SJSA1 (cell line): Measurements from ENCODE around the gene ATPAF1.

DNA sequence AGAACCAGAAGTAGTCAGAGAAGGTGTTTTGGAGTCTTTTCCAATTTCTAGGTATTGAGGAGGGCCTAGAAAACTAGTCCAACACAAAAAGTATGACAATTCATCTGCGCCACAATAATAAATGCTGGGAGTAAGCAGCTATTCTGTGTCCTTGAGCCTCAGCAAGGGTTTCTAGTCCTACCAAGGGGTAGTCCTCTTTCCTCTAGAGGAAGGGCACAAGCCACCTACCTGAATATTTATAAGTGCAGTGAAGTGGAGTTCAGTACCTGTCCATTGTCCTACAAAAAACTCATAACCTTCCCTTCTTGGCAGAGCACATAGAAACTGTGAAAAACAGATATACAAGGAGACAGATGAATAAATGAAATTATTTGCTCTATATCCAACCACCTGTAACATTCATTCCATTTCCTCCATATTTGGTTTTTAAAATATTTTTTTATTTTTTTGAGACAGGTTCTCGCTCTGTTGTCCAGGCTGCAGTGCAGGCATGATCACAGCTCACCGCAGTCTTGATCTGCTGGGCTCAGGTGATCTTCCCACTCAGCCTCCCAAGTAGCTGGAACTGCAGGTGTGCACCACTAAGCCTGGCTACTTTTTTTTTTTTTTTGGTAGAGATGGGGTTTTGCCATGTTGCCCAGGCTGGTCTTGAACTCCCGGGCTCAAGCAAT is 23.1 kb downstream of the ATPAF1 start:
- RAMPAGE, long total RNA, result no peak

GRCh38 chr1:46667723-46668848 is at the start of gene ATPAF1:
ATPAF1 (minus strand) TSS chr1:46668364.
- RAMPAGE, long total RNA, result no peak

- RAMPAGE, long total RNA, result no peak
Observed at GRCh38 chr1:46719558-46720299, 815 bp upstream of the EFCAB14 start.

DNA sequence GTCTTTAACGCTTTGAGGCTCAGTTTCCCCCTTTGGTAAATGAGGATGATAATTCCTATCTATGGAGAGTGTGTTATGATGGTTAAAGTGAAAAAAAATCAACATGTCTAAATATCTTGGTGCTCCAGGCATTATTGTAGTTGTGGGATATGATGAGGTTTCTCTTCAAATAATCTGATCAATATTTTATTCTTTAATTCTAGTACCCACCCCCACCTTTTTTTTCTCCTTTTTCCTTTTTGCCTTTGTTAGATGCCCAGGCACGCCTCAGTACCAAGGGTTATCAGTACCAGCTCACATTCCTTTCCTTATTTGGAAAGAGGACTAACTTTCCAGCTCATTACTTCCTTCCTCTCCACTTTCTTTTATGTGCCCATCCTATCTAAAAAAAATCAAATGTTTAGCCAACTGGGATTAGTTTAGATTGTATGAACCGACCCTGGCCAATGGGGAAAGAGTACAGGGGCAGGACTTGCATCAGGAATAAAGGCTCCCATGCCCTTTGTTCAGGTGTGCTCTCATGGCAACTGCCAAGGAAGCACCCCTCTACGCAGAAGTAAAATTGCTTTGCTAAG is 35.7 kb upstream of the EFCAB14 start:
- RAMPAGE, long total RNA, result no peak

- RAMPAGE, long total RNA, result no peak
Observed at GRCh38 chr1:46799779-46800287, 987 bp downstream of the CYP4B1 start.

DNA sequence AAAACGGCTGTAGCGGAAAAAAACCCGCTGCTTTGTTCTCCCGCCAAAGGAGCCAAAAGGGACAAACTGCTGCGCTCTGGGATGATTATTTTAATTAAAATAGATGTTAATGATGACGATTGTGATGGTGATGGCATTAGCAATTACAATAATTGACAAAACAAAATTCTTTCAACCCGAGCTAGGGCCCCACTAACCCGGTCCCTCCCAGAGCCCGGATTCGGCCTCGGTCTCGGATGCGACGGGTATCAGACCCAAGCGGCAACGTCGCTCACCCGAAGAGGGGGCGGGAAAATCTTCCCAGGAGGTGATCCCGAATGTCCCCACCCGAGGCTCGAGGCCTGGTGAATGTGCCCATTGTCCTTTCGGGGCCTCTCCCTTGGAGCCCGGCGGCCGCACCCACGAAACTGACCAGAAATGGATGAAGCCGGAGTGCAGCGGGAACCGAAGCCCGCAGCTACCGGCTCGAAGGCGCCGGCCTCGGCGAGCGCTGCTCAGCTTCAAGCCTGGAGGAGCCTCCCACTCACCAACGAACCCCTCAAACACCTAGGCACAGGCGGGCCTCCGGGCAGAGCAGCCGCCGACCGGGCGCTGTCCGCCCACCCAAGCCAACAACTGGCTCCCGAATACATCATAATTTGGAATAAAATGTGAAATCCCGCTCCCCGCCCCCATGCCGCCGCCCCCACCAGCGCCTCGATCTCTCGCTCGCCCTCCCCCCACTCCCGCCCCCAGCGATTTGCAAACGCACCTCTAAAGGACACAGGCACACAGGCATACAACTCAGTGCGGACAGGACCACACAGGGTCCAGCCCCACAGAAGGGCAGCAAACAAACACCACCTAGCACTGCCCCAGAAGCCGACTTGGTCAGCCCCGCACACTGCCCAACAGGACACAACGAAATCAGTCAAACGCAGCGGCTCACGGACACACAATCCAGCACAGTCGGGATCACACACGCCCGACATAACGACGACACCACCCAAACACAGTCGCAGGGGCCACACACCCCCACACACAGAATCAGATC is 1.1 kb downstream of the TAL1 start:
- RAMPAGE, long total RNA, result no peak

DNA sequence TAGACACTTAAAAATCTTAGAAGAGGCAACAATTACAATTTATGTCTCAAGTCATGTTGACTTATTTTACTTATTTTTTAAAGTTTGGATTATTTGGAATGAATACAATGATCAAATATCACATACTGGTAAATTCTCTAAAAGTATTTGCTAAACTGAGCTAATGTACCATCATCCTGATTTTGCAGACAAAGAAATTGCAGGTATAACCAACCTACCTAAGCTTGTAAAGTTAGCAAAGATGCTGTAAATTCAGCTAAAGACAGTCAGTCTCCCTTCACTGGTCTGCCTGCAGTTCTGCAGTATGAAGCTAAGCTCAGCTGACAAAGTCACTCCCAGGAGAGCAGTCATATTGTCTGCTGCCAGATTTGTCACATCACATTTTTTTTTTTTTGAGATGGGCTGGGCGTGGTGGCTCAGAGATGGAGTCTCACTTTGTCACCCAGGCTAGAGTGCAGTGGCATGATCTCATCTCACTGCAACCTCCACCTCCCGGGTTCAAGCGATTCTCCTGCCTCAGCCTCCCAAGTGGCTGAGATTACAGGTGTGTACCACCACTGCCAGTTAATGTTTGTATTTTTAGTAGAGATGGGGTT is 8.9 kb upstream of the CMPK1 start:
- RAMPAGE, long total RNA, result no peak

- RAMPAGE, long total RNA, result no peak
Observed at GRCh38 chr1:47438878-47439495, 1.1 kb downstream of the FOXD2 start.

DNA sequence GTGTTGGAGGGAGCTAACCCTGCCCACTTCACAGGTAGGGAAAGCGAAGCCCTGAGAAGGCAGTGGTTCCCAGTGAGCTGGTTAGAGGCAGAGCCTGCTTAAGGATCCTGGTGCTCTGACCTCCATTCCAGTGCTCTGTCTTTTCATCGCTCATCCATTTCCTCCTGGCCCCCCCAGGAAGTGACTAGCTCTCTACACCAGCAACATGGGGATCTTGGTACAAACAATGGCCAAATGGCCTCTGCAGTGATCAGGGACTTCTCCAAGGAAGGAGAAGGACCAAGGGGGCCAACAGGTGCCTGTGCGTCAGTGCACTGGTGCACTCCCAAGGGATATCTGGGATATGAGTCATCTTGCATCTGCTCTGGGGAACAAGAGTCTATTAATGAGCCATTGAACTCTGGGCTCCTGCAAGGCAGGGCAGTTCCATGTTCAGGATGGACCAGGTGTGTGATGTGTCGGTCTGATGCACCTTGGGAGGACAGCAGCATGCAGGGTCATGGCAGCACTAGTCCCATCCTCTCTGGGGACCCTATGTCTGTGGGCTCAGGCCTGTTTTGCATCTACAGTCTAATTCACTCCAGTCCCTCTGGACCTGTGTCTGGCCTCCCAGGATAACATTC is 125.4 kb downstream of the TRABD2B start:
- RAMPAGE, long total RNA, result no peak

DNA sequence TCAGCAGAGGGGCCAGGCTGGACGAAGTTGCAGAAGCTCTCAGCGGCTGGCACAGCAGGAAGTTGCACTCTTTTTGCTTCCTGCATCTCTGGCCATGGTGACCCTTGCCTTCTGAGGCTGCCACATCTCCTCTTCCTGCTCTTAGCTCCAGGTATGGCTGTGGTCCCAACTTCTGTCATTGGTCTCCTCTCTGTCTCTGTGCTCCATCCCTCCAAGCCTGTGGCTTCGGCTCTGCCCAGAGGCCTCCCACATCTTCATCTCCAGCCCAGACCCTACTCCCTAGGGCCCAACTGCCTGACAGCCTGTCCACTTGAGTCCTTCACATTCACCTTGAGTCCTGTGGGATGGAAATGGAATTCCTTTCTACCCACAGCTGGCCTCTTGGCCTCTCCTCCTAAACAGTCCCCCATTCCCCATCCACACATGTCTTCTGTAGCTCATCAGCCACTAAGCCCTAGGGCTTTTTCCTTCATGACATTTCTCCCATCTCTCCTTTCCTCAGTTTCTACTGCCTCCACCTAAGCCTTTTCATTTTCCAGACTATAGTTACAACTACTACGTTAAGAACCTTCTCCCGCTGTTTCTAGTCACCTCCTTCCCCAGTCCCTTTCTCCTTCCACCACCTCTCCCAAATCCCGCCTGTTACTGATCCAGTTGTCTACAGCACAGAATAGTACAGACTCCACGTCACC is 42.3 kb downstream of the TRABD2B start:
- RAMPAGE, long total RNA, result no peak

DNA sequence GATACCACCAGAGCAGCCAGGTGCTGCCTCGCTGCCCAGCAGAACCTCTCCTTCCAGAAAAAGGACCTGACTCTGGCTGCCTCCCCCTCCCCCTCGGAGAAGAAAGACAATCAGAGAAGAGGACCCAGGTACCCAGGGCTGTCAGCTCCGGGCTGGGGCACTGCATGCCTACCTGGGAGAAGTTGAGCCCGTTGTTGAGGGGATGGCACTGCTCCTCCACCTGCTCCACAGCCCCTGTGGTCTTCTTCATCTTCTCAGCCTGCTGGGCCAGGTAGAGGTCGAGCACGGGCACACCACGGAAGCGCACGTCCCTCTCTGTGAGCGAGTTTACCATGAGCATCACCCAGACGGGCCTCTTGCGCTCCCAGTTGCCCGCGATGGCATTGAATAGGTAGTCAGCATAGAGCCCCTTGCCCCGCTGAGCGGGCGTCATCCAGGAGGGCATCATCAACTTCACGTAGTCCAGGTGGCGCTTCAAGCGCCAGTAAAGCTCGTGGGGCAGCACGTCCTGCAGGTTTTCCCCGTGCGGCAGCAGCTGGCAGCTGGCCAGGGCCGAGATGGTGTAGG is 3.2 kb downstream of the TRABD2B start:
- RAMPAGE, long total RNA, result no peak

DNA sequence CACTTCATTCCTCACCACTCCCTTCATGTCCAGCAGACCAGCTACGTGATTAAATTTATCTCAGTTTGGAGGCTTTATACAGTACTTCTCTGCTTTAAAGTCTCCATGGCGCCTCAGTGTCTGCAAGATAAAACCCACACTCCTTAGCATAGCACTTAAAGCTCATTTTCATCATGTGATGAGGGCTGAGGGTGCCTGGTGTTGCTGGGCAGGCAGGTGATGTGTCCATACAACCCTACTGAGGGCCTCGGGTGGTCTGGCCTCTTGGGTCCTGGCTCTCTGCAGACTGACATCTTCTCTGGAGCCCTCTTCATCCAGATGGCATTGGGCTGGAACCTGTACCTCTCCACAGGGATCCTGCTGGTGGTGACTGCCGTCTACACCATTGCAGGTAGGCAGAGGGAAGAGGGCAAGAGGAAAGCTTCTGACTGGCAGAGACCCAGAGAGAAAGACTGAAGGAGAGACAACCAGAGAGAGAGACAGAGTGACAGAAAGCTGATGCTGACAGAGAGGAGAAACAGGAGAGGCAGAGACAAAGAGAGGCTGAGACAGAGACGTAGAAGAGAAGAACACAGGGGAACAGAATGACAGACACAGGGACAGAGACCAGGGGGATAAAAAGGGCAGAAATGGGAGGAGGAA is 7.9 kb downstream of the SLC5A9 start:
- RAMPAGE, long total RNA, result no peak

DNA sequence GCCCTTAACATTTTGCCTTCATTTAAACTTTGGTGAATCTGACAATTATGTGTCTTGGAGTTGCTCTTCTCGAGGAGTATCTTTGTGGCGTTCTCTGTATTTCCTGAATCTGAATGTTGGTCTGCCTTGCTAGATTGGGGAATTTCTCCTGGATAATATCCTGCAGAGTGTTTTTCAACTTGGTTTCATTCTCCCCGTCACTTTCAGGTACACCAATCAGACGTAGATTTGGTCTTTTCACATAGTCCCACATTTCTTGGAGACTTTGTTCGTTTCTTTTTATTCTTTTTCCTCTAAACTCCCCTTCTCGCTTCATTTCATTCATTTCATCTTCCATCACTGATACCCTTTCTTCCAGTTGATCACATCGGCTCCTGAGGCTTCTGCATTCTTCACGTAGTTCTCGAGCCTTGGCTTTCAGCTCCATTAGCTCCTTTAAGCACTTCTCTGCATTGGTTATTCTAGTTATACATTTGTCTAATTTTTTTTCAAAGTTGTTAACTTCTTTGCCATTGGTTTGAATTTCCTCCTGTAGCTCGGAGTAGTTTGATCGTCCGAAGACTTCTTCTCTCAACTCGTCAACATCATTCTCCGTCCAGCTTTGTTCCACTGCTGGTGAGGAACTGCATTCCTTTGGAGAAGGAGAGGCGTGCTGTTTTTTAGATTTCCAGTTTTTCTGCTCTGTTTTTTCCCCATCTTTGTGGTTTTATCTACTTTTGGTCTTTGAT is 103.6 kb downstream of the SPATA6 start:
- RAMPAGE, long total RNA, result no peak

GRCh38 chr1:48878447-48879149 is 101.9 kb upstream of the BEND5 start:
- RAMPAGE, long total RNA, result no peak

DNA sequence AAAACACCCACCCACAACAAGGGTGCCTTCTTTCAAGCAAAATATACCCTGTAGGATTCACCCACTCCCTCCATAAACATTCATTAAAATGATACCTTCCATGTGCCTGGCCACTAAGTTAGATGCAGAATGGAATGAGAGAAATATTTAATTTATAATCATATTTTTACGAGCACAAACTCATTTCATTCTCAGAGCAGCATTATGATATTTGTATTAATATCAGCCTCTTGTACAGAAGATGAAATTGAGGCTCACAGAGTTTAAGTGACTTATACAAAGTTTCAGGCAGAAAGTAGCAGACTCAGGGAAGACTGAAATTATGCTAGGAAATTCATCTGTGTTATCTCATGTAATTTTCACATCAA is 2.3 kb upstream of the AGBL4 start:
- RAMPAGE, long total RNA, result no peak

DNA sequence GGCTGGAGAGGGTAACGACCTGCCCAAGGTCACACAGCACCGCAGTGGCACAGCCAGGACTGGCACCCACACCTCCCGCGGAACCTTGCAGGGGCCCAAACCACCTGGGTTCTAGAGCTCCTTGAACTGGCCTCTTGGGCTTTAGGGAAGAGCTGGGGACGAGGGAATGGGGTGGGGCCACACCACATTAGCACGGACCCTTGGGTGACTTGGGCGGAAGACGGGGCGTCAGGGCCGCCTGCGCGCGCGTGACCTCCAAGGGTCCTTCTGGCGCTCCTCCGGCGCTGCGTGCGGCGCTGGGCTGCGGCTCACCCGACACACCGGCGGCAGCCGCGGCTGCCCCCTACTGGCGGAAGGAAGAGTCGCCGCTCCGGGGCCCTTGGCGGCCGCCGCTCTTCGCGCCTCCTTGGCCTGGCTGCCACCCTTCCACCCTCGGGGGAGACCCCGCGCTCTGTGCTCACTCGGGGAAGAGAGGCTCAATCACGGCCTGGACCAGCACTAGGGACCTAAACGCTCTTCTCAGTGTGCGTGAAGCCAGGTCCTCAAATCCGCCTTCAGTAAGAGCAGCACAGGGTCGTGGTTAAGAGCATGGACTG is 89.7 kb downstream of the DMRTA2 start:
- RAMPAGE, long total RNA, result no peak

- RAMPAGE, long total RNA, result no peak
Observed at GRCh38 chr1:50906549-50907459, 53.3 kb downstream of the FAF1 start.

DNA sequence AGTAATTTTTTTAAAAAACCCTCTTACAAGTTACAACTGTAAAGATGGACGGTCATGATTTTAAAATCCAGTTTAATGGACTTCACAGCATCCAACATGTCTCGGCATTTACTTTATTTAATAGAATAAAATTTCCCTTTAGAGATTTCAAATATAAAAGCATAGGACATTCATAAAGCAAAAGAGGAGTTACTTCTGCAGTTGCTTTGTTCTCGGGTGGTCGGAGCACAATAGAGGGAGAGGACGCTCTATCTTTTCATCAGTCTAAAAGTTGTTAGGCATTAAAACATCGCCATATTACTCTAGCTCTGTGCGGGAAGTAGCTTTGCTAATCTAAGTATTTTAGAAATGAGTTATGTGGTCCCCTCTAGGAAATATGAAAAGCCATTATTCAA is 6.0 kb downstream of the CDKN2C start:
- RAMPAGE, long total RNA, result no peak

DNA sequence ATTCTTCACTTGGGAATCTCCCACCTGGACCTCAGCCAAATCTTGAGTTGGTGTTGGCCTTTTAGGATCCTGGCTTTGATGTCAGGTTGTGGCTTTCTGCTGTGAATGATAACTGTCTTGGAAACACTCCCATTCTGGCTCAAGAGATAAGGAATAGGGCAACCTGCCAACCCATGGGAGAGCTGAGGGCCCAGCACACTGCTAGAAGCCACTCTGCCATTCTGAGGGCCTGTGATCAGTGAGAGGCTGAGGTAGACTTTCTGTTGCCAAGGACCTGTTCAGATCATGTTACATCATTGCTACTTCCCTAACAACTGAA is 45.9 kb downstream of the TTC39A start:
- RAMPAGE, long total RNA, result no peak

- RAMPAGE, long total RNA, result no peak
Observed at GRCh38 chr1:51303750-51304257, 26.6 kb downstream of the TTC39A start.